Thoracic aorta endothelial cell (primary cell): ENCODE results near the gene TAAR6.

DNA sequence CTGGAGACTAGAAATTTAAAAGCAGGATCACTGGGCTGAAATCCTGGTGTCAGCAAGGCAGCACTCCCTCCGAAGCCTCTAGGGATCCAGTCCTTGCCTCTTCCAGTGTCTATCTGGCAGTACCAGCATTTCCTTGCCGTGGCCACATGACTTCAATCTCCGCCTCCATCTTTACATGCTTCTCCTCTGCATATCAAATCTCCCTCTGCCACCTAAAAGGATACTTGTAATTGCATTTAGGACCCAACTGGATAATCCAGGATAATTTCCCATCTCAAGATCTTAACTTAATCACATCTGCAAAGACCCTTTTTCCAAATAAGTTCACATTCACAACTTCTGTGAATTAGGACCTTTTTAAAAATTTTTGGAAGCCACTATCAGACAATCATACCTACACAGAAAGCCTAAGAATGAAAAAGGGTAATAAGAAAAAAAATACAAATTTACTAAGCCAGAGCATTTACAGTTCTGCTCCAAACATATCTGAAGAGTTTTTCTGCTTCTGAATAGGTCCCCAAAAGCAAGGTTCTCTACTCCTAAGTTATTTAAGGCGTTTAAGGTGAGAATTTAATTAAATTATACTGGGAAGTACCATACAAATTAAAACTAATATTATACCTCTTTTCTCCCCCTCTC is 30.0 kb downstream of the ARHGAP18 start:
- CAGE, long polyA plus RNA, result no peak

DNA sequence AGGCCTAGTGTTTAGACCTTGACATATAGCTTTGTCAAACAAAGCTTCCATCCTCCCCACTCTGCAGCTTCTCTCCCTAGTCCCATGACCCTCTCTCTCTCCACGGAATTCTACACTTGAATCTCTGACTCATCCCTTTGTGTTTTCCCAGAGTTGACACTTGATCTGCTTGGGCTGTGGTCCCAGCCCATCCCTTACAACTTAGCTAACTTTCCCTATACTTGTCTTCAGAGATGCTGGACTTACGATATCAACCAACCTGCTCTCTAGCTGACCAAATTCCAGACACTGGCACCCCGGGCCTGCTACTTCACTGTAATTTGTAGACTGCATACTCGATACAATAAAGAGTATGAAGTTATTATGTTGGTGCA is 34.7 kb upstream of the ARHGAP18 start:
- CAGE, long polyA plus RNA, result no peak

GRCh38 chr6:130223383-130223987 is 734 bp upstream of the SAMD3 start:
- CAGE, long polyA plus RNA, result no peak

- CAGE, long polyA plus RNA, result no peak
These were observed 25.5 kb downstream of the SMLR1 start for GRCh38 chr6:130852668-130853234.

GRCh38 chr6:130864486-130864784 is 37.2 kb downstream of the SMLR1 start:
- CAGE, long polyA plus RNA, result no peak

GRCh38 chr6:130882320-130882863 is 55.2 kb downstream of the SMLR1 start:
- CAGE, long polyA plus RNA, result no peak

DNA sequence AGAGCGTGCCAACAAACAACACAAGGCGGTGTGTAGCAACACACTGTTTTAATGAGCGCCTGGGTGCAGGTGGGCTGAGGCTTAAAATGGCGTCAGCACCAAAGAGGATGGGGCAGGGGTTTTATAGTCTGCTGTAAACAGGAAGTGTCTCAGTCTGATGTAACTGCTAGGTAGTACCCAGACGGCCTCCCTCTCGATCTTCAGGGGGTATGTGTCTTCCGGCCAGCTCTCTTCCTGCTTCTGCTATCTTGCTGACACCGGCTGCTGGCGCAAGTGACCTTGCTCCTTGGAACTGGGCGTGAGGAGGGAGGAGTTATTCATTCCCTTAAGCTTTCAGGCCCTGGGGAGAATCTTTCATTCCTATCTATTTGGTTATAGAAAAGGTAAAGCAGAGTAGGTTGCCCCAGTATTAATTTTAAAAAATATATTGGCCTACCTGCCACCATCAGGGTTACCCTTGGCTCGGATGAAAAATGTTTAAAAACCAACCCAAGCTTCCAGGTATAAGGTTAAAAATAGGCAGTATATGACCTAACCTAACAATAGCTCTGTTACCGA is 69.5 kb downstream of the EPB41L2 start:
- CAGE, long polyA plus RNA, result no peak

GRCh38 chr6:131524482-131525127 is 48.4 kb upstream of the ARG1 start:
- CAGE, long polyA plus RNA, result no peak

- CAGE, long polyA plus RNA, result no peak
These were observed 21.2 kb upstream of the ARG1 start for GRCh38 chr6:131551706-131552248.

DNA sequence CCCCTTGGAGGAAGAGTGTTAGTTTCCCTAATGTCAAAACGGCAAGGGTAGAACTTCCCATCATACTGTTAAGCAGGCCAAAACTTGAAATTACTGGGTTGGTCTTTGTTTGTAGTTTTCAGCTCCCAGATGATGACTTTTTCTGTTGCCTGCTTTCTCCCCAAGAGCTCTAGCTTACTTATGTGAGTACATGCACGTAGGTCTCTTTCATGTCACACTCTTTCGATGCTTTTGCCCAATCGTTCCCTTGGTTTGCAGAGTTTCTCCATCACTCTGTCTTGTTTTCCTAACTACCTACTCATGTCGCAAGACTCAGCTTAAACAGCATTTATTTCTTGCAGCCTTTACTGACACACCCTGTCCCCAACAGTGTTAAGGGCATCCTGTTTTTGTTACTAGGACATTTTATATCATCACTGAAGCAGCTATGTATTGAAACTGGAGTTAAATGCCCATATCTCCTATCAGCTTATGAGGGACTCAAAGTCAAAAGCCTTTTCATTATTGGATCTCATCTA is 2.8 kb downstream of the ARG1 start:
- CAGE, long polyA plus RNA, result no peak

GRCh38 chr6:131652411-131652938 is 15.4 kb downstream of the ENPP3 start:
- CAGE, long polyA plus RNA, result no peak

DNA sequence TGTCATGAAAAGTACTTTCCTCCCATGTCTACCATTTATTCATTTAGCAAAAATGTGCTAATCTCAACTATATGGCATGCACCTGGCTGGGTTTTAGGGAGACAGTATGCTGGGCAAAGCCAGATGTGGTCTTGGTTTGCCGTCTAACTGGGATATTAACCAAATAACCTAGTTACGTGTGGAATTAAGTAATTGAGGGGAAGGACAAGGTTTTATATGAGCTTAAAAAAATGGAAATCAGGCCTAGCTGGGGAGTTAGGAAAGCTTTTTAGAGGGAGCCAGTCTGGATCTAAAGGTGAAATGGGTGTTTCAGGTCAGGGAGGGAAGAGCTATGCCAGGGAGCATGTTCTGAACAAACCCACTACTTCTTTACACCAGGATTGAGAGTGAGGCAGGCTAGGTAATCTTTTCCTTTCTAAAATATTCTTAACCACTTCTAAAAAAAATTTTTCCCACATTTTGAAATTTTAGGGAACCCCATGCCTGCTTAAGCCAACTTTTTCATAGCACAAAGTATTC is 41.4 kb downstream of the ENPP1 start:
- CAGE, long polyA plus RNA, result no peak

- CAGE, long polyA plus RNA, result no peak
These were observed 1.6 kb downstream of the CCN2 start for GRCh38 chr6:131949692-131949891.

DNA sequence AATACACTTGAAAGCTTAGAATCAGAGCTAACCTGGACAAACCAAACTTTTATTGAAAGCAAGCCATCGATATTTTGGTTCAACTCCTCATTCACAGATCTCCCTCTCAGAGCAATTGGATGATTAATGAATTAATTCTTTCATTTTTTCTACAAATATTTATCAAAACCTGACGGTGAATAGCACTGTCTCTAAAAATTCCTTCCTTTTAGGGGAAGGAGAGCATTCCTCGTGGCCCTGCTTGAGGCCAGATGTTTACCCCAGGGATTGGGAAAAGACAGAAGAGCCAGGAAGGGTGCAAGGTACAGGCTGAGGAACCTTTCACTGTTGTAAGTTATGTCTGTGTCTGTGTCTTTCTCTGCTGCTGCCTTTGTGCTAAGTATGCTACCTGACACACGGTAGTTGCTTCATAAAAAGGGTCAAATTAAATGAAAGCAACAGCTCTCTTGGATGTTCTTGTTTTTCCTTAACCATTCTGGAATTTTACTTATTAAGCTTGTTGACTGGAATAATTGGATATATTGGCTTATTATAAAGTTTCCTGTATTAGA is 27.3 kb upstream of the CCN2 start:
- CAGE, long polyA plus RNA, result no peak

- CAGE, long polyA plus RNA, result no peak
These were observed 38.5 kb upstream of the MOXD1 start for GRCh38 chr6:132439690-132440251.

- CAGE, long polyA plus RNA, result no peak
These were observed at the start of gene TAAR6 for GRCh38 chr6:132570290-132570543. Gene TAAR6, plus strand, starts transcription at chr6:132570322.

DNA sequence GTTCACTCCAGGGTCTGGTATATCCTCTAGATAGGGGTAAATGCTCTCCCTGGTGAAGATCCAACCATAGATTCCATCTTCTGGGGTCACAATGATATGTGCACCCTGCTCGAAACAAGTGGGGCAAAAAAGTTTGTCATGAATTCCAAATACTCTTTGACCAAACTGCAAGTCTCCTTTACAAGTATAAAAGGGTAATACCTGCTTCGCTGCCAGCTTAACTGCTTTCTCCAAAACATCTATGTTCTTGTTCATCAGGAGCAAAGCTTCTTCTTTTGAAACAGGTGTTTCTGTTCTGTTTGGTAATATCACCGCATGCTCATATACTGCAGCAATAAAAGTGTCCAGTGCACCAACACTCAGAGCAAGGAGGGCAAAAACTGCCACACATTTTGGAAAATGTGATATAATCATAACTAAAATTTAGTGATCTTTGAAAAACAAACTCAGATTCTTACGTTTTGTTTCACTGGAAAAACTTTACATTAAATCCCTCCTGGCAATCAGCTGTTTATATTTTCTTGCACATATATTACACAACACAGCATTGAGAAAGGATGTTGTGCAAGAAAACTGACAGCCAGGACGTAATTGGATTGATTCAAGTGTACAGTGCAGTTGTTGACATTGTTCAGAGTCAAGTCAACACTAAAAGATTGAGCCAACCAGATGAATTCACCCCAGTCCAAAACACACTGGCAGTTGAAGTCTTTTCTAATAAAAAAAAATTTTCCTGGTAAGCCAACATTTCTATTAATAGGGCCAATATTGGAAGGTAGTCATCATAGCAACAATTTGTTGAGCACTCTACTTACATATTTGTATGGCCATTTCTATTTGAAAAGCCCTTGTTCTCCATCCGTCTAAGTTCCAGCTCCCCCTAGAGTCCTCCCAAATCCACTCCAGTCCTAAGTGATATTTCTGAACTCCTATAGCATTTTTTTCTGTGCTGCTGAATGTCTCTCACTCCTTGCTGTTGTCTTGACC is 20.7 kb upstream of the VNN1 start:
- CAGE, long polyA plus RNA, result no peak

GRCh38 chr6:132764179-132764788 is 6.6 kb upstream of the VNN2 start:
- CAGE, long polyA plus RNA, result no peak

- CAGE, long polyA plus RNA, result no peak
These were observed 155.2 kb downstream of the EYA4 start for GRCh38 chr6:133396500-133396699.

- CAGE, long polyA plus RNA, result no peak
These were observed 206.9 kb upstream of the TCF21 start for GRCh38 chr6:133681935-133682452.